ENCODE measurements around the gene ASB2.

DNA sequence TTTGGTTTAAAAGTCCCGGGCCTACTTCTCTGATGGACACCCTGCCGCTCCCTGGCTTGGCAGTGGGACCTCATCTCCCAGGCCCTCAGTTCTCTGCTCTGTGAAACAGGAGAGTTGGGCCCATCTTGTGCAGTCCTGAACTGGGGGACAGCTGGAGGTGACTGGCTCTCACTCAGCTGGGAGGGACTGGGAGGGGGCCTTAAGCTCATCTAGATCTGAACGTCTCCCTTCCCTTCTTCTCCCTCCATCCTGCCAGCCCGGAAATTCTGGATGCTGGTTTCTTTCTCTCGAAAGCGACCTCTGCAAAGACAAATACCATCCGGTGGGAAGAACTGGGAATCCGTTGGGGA, 1.3 kb downstream of the RIN3 start:
- PRO-cap, result no peak

DNA sequence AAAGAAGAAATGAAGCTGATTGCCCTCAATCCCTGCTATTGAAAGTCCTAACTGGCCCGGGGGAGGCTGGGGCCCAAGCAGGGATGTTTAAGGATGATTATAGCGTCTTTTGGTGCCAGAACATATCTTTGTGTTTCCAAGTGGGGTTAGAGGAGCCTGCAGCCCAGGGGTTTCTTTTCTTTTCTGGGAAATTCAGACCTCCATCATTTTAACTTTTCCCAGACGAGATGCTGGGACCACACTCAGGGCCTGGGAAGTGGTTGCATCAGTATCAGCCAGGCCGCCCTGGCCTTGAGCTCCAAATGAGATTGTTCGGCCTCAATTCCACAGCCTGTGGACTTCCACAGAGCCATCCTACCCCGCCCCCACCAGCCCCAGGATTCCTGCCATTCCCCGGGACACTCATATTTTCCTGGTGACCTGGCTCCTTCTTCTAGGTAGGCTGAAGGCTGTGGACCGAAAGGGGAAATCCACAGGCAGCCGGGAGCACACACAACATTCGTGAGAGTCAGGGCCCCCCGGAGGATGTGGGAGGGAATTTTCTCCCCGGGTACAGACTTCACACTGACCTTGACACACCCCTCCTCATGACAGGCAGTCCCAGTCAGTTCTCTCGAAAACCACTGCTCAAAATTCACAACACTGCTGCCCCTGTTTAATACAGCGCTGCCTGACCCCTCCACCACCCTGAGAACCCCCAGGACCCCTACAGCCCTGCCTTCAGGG, 39.8 kb downstream of the RIN3 start:
- PRO-cap, result no peak

GRCh38 chr14:92569259-92569815, 55.8 kb downstream of the RIN3 start:
- PRO-cap, result no peak

- PRO-cap, result no peak
Observed at GRCh38 chr14:92625100-92625858, 111.7 kb downstream of the RIN3 start.

GRCh38 chr14:92657208-92658081, 91.0 kb downstream of the LGMN start:
- PRO-cap, result no peak

DNA sequence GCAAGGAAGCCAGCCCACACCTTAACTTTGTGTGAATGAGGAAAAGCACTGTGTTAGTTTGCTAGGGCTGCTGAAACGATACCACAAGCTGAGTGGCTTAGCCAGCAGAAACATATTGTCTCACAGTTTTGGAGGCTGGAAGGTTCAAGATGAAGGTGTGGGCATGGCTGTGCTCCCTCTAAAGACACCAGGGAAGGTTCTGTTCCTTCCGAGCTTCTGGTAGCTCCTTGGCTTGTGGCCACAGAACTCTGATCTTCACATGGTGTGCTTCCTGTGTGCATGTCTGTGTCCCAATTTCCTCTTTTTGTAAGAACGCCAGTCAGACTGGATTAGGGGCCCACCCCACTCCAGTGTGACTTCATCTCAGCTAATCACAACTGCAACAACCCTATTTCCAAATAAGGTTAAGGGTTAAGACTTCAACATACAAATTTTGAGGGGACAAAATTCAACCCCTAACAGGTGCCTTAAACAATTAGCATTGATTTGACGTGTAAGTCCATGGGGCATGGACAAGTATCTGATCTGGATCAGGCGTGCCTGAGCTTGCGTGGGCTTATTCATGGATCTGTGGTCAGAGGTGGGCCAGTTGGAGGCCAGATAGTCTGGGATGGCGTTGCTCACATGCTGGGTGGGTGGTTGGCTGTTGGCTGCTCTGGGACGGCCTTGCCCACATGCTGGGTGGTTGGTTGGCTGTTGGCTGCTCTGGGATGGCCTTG, 88.6 kb downstream of the LGMN start:
- PRO-cap, result no peak

DNA sequence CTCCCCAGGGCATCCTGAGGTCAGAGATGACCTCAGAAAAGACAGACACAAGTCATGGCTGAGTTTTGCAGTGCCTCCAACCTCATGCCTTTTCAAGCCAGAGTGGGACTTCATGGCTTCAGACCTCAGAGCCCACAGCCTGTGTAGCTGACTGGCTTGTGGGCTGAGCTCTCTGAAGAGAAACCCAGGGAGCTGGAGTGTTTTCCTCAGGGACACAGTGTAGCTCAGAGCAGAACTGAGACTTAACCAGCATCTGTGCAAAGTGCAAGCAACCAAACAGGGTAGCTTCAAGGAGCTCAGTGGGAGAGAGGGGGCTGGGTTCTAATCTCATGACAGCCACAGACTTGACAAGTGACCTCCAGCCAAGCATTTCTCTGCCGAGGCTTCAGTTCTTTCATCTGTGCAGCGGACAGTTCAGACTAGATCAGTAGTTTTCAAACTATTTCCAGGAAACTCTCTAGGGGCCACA, 80.1 kb downstream of the LGMN start:
- PRO-cap, result no peak

DNA sequence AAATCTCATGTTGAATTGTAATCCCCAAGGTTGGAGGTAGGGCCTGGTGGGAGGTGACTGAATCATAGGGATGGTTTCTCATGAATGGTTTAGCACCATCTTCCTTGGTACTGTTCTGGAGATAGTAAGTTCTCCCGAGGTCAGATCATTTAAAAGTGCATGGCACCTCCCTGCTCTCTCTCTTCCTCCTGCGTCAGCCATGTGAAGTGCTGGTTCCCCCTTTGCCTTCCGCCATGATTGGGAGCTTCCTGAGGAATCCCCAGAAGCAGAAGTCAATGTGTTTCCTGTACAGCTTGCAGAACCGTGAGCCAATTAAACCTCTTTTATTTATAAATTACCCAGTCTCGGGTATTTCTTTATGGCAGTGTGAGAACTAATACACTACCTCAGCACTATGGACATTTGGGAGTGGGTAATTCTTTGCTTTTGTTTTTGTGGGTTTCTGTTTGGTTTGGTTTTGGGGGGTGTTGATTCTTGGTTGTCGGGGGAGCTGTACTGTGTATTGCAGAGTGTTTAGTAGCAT, 4.9 kb upstream of the LGMN start:
- PRO-cap, result no peak

- PRO-cap, result no peak
Observed at GRCh38 chr14:92906742-92907601, 16.0 kb upstream of the CHGA start.

DNA sequence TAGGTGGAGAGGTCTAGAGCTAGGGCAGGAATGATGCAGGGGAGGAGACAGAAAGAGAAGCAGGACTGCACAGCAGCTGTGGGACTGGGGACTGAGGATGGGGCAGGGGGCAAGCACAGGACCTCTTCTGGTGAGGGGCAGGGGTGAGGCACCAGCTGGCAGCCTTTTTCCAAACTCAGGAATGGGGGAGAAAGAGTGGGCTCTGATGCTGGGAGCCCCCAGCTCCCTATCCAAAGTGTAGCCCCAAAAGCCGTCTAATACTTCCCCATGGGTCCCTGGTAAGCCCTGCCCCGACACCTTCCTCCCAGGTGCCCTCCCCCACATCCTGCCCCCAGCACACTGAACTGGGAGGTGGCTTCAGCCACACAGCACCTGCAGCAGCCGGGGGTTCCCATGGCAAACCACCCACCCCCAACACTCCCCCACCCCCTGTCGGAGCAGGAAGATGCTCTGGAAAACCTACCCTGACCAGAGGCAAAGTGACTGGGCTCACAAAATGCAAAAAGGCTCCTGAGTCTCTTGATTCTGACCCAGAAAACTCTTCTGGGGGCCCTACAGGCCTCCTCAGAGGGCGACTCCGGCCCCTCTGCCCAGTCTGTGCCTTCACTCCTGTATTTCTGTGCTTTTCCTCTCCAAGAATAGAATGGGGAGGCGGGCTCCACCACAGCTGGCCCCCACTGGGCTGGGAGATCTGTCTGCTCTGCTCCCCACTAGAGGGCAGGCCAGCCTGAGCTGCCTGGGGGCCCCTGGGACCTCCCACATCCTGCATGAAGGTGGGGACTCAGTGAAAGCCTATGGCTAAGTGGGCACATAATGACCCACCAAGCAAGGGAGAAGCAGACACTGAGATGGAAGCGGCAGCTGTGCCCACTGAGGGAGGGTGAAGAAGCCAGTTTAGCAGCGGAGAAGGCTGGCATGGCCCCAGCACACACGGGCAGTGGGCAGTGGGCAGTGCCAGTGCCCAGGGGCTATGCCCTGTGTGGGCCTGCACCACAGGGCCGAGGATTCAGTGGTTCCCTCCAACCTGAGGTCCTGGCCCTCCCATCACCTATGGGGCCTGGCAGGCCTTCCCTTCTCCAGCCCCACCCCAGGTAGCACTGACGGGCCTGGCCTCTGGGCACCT, 81.5 kb downstream of the ITPK1 start:
- PRO-cap, result no peak

GRCh38 chr14:93039417-93040125, 76.2 kb downstream of the ITPK1 start:
- PRO-cap, result no peak

GRCh38 chr14:93132299-93132898, 16.7 kb upstream of the ITPK1 start:
- PRO-cap, result no peak

DNA sequence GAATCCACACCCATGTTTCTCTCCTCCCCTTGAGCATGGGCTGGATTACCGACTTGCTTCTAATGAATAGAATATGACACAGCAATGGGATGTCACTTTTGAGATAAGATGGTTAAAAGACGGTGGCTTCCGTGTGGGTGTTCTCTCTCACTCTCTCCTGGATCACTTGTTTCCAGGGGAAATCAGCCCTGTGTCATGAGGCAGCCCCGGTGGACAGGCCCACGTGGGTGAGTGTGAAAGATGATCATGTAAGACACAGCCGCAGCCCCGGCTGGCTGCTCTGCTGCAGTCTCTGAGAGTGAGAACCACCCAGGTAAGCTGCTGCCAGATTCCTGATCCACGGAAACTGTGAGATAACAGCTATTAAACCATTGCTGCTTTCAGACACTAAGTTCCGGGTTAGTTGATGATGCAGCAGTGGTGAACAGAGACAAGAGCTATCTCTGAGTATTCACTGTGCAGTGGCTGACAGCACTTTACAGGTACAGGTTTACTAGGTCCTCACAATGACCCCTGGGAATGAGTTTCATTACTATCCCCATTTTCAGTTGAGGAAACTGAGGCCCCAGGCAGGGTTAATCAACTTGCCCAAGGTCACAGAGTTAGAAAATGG, 10.6 kb downstream of the MOAP1 start:
- PRO-cap, result no peak

- PRO-cap, result no peak
Observed at GRCh38 chr14:93184060-93184766, 484 bp downstream of the MOAP1 start.

DNA sequence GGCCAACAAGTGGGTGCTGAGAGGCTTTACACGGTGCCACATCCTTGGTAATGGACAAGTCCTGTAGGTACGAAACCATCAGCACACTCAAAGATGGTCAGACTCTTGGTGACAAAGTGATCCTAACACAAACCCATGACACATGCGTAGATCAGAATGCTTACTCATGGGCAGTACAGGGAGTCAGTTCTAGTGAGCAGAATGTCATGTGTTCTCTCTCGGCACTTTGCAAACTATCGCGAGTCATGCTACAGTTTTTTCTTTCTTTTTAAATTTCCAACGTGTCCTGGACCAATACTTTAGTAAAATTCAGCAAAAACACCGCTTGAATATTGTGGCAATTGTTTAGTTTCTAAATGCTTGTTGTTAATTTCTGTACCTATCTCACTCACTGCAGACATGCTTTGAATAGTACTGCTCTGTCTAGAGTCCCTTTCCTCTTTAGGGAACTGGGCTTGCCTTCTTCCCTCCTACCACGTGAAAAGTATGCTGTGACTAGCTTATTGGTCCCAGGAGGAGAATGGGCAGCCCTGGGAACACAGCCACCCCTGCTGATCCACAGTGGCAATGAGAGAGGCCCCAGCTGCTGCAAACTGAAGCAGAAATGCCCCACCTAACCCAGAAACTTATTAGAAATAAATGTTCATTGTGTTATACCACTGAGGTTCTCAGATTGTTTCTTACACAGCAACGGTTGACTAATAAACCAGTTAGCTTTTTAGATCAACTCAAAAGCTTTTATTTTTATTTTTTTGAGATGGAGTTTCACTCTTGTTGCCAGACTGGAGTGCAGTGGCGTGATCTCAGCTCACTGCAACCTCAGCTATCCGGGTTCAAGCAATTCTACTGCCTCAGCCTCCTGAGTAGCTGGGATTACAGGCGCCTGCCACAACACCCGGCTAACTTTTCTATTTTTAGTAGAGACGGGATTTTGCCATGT, 62.6 kb downstream of the UBR7 start:
- PRO-cap, result no peak

- PRO-cap, result no peak
Observed at GRCh38 chr14:93286288-93286824, 46.5 kb downstream of the BTBD7 start.

- PRO-cap, result unidirectional peak, minus-strand start at chr14:93431144
Observed at GRCh38 chr14:93431056-93431340, 259 bp downstream of the UNC79 start.

DNA sequence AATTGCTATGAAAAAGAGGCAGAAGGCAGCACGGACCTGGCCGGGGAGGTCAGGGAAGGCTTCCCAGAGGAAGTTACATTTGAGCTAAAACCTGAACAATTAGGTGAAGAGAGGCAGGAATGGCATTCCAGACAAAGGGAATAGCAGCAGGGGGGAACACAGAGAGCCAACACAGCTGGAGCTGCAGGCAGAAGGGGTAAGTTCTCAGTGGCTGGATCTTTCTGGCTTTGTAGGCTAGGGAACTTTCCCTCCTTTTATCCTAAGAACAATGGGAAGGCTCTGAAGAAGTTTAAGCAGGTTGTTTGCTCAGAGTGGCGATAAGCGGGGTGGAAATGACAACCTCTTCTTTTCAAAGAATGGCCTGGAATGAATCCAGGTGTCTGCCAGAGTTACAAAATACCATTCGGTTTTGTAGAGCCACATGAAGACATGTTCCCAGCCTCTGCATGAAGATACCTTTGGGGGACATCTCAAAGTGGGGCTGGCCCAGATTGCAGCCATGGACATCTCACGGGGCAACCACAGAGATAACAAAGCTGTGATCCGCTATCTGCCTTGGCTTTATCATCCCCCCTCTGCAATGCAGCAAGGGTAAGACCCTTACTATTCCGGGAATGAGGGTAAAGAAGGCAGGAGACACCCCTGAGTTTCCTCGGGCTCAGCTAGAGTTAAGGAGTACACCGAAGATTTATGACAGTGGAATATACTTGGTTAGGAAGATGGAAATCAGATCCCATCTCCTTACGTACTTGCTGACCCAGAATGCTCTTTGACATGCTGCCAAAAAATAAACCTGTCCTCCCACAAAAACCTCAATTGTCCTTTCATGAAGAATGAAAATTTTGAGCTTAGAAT, 99.8 kb downstream of the PRIMA1 start:
- PRO-cap, result bidirectional peak, plus-strand start at position 402 of the sequence, minus-strand start at position 101 of the sequence

- PRO-cap, result no peak
Observed at GRCh38 chr14:93975829-93976950, at the start of gene ASB2. TSS of gene ASB2 (minus strand) at chr14:93976570.

GRCh38 chr14:94162085-94162301, 12.1 kb upstream of the PPP4R4 start:
- PRO-cap, result no peak

Measured in WTC11 (cell line).